ENCODE data around the genes MS4A3, MS4A6E, CD6 and SYT7.

DNA sequence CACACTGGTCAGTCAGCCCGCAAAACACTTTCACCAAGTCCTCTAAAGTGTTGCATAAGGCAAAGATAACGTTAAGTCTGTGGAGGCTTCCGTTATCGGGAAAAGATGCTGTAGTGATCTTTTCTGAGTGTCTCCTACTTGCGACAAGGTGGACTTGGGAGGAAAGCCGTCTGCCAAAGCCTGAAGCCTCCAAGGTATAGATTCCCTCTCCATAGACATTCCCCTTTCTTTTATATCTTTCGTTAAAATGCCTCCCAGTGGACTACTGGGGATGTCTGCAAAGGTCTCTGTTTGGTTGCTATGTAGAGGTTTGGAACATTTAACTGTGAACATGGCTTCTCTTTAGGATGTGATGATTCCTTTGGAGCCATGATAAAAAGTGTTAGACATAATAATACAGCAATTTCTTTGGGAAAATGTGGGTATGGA is at the start of gene MS4A3:
MS4A3 (plus strand) TSS at position 119 of the 429 bp plus-strand sequence.
- RAMPAGE, long total RNA: no peak
- RRBS: no CpG with 5 or more reads among the region's 7 CpGs

- RAMPAGE, long total RNA: no peak
- RRBS: no CpG with 5 or more reads among the region's 1 CpG
Observed at GRCh38 chr11:60327060-60327383, at the start of gene MS4A6E. TSS of gene MS4A6E (plus strand) at chr11:60327255.

DNA sequence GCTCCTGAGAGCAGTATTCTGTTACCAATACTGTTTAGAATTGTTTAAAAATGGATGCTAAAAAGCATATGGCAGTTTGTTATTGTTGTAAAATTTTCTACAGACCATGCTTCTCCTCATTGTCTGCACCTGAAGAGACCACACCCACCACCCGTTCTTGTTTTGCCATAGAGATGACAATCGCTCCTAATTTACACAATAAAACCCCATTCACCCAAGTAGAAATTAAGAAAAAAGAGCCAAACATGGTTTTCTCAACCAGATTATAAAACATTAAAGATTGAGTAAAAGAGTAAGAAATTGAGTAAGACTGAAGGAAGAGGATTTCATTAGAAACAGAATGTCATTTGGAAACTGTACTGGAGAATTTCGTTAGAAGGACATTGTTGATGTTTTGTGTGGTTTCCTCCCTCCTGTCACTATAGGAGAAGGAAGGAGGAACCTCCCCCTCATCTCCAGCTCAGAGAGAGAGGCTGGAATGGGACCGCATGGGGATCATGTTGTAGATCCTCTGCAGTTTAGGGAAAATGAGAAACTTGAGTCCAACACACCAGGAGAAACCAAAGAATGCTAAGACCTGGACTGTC is 14.3 kb upstream of the MS4A7 start:
- RAMPAGE, long total RNA: no peak
- RRBS: no CpG with 5 or more reads among the region's 4 CpGs

GRCh38 chr11:60366951-60367477 is 11.3 kb upstream of the MS4A7 start:
- RAMPAGE, long total RNA: no peak
- RRBS: no CpG with 5 or more reads among the region's 2 CpGs

GRCh38 chr11:60459205-60459811 is 3.7 kb downstream of the MS4A1 start:
- RAMPAGE, long total RNA: no peak
- RRBS: no CpG with 5 or more reads among the region's 4 CpGs

- RAMPAGE, long total RNA: no peak
- RRBS: no CpG with 5 or more reads among the region's 3 CpGs
Observed at GRCh38 chr11:60594306-60594526, 79.0 kb downstream of the MS4A13 start.

DNA sequence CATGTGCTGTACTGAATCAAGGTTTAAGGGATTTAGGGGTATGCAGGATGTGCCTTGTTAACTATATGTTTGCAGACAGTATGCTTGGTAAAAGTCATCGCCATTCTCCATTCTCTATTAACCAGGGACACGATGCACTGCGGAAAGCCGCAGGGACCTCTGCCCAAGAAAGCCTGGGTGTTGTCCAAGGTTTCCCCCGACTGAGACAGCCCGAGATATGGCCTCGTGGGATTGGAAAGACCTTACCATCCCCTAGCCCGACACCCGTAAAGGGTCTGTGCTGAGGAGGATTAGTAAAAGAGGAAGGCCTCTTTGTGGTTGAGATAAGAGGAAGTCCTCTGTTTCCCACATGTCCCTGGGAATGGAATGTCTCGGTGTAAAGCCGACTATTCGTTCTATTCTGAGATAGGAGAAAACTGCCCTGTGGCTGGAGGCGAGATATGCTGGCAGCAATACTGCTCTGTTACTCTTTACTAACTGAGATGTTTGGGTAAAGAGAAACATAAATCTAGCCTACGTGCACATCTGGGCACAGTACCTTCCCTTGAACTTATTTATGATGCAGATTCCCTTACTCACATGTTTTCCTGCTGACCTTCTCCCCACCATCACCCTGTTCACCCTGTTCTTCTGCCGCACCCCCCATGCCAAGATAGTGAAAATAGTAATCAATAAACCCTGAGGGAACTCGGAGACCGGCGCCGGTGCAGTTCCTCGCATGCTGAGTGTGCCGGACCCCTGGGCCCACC is 2.8 kb downstream of the MS4A15 start:
- RAMPAGE, long total RNA: no peak
- RRBS: no CpG with 5 or more reads among the region's 21 CpGs

- RAMPAGE, long total RNA: no peak
- RRBS: no CpG with 5 or more reads among the region's 3 CpGs
Observed at GRCh38 chr11:60763201-60763455, 6.5 kb downstream of the MS4A15 start.

DNA sequence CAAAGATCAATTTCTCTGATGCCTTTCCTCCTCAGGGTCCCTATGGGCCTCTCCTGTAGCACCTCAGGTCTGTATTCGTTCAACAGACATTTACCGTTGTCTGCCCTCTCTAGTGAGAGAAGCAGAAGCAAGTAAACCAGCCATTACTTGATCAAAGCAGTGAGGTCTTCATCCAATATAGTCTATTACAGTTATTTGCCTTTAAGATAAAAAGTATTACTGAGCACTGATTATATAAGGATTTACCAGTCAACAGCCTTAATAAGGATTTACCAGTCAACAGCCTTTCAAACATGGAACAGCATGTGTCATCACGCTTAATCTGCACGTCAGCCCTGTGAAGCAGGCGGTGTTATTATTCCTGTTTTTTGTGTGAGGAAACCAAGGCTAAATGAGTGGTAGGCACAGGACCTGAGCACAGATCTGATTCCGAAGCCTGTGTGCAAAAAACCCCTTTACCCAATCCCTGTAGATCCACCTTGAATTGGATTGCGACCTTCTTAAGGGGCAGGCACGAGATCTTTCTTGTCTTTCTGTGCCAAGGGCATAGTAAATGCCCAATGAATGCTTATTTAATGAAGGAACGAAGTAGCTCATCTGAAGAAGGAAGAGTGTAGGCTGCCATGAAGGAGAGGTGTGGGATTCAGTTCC is 1.3 kb downstream of the CCDC86 start:
- RAMPAGE, long total RNA: no peak
- RRBS: no CpG with 5 or more reads among the region's 9 CpGs

DNA sequence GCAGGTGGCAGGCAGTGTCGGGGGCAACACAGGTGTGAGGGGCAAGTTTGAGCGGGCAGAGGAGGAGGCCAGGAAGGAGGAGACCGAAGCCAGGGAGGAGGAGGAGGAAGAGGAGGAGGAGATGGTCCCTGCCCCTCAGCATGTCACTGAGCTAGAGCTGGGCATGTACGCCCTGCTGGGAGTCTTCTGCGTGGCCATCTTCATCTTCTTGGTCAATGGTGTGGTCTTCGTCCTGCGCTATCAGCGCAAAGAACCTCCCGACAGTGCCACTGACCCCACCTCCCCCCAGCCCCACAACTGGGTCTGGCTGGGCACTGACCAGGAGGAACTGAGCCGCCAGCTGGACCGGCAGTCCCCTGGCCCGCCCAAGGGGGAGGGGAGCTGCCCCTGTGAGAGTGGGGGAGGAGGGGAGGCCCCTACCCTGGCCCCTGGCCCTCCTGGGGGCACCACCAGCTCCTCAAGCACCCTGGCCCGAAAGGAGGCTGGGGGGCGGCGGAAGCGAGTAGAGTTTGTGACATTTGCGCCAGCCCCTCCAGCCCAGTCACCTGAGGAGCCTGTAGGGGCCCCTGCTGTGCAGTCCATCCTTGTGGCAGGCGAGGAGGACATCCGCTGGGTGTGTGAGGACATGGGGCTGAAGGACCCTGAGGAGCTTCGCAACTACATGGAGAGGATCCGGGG is 12.1 kb downstream of the TMEM132A start:
- RAMPAGE, long total RNA: no peak
- RRBS: no CpG with 5 or more reads among the region's 21 CpGs

DNA sequence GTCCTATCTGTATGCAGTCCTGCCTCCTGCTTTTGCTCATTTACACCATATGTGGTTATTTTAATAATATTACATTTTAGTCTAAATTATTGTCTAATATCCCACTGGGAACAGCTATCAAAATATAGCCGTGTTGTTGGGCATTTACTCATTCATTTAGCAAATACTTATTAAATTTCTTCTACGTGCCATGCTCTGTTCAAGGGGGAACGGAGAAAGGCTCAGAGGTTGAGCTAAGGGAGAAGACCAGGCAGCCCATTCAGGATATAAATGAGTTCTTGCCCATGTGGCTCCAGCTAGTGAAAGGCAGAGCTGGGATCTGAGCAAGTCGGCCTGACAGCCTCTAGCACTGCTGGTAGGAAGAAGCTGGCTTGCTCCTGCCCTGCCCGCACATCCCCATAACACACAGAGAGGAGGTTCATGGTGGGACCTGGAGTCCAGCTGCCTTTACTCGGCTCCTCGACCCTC is 2.1 kb downstream of the SLC15A3 start:
- RAMPAGE, long total RNA: no peak
- RRBS: no CpG with 5 or more reads among the region's 7 CpGs

DNA sequence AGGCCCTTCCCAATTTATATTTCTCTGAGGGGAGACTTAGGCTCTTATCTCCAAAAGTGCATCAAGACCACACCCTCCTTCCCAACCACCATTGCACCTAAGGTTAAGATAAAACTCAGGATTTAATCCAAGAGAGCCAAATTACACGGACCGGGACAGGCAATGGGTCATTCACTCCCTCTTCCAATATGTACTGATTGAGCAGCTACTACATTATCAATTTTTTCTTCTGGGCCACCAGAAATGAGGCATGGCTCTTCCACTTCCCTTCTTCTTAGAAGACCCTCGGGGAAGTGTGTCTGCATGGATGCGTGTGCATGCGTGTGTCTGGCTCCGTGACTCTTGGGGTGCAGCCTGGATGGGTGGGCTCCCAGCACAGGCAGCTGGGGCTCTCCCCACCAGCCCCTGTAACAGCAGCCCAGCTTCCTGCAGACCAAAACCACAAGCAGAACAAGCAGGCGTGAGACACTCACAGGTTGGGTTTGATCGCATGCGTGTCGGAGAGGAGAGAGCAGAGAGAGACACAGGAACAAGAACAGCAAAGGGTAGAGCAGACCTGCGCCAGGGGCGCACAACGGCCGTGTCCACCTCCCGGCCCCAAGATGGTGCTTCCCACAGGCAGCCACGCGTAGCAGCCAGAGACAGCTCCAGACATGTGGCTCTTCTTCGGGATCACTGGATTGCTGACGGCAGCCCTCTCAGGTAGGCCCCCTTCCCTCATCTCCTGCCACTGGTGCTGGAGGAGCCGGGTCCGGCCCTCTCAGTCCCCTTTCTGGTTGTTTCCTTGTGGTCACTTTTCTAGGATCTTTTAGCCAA is at the start of gene CD6:
CD6 (plus strand) TSS at position 468 of the 816 bp plus-strand sequence.
- RAMPAGE, long total RNA: no peak
- RRBS: no CpG with 5 or more reads among the region's 21 CpGs

GRCh38 chr11:61080105-61080402 is 22.2 kb upstream of the CD5 start:
- RAMPAGE, long total RNA: no peak
- RRBS: no CpG with 5 or more reads among the region's 2 CpGs

- RAMPAGE, long total RNA: no peak
- RRBS: no CpG with 5 or more reads among the region's 2 CpGs
Observed at GRCh38 chr11:61114389-61114817, 12.1 kb downstream of the CD5 start.

- RAMPAGE, long total RNA: no peak
- RRBS: no CpG with 5 or more reads among the region's 5 CpGs
Observed at GRCh38 chr11:61127533-61127993, 25.3 kb downstream of the CD5 start.

DNA sequence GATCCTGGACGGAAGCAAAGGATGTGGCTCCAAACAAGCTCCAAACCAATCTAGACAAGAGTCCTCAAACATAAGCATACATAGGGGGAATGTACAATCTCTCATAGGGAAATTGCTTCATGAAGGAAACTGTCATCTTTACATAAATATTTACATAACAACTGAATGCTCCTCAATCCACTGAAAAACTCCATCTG is 11.7 kb downstream of the VPS37C start:
- RAMPAGE, long total RNA: no peak
- RRBS: no CpG with 5 or more reads among the region's 1 CpG

DNA sequence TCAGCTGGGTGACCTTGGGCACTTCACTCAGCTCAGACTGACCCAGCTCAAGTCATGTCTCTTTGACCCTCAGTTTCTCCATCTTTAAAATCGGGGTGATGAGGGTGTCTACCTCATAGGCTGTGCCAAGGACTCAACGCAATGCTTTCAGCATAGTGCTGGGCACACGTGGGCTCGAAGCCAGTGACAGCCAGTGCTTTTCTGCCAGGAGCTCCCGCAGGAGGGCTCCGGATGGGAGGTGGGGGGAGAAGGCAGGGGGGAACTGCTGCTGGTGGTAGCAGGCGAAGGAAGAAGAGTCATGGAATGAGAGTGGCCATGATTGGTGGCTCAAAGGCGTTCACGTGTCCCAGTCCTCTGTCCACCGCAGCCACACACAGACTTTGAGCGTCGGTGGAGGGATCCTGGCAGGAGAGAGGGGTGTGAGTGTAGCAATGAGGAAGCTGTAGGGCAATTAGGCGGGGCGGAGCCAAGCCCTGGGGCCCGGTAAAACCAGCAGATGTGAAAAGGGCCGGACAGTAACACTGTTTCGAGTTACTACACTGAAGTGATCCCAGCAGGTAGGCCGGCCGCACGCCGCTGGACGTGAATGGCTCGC is 661 bp upstream of the LRRC10B start:
- RAMPAGE, long total RNA: no peak
- RRBS: no CpG with 5 or more reads among the region's 23 CpGs

DNA sequence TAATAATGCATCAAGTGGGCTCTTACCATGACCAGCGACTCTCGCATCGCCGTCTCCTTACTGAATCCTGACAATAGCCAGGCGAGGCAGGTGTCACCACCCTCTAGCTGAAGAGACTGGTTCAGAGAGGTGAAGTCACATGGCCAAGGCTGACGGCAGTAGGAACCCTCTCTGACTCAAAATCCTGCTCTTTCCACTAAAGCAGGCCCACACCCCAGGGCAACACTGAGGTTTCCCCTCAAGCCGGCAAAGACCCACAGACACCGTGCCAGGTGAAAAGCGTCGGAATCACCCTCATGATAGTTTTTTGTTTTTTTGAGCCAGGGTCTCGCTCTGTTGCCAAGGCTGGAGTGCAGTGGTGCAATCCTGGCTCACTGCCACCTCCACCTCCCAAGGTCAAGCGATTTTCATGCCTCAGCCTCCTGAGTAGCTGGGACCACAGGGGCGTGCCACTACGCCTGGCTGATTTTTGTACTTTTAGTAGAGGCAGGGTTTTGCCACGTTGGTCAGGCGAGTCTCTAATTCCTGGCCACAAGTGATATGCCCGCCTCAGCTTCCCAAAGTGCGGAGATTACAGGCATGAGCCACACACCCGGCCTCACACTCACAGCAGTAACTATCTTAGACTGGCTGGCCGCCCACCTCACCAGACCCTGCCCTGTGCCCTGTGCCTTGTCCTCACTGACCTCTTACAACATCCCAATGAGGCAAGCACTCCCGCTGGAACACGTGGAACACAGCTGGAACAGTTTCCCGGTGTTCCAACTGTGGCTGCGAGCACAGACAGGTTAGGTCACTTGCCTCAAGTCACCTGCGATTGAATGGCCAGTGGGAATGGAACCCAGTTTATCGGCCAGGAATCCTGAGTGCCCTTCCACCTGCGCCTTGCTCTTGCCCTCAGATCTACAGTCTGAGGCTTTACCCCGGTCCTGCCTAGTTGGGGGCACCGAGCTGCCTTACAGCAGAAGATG is 21.1 kb downstream of the LRRC10B start:
- RAMPAGE, long total RNA: no peak
- RRBS: no CpG with 5 or more reads among the region's 29 CpGs

DNA sequence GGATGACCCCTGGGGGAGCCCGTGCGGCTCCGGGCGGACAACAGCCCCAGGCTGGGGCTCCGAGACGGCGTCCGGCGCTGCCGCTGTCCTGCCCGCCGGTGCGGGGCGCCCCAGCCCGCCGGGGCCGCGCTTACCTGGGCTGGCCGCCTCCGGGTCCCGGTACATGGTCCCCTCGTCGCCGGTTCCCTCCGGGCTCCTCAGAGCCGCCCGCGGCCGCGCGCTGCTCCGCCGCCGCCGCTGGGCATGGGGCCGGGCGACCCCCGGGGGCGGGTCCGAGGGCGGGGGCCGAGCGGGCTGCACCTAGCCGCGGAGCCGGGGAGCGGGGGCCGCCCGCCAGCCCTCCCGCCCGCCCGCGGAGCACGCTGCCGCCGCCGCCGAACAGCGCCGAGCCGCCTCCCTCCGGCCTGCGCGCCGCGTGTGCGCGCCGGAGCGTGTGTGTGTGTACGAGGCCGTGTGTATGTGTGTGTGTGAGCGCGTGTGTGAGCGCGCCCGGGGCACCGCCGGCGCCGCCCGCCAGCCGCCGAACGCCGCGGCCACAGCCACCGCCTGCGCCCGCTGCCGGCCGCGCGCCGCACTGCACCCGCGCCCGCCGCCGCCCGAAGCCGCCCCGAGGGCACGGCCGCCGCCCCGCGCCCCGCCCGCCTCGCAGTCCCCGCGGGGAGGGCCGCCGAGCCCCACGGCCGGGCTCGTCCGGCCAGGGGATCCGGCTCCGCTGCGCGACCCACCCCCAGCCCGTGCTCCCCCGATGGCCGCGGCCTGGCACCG is at the start of gene SYT7:
SYT7 (minus strand) TSS at position 421 of the 765 bp plus-strand sequence.
- RAMPAGE, long total RNA: no peak
- RRBS: 2% methylated on average over 65 of the region's 128 CpGs

DNA sequence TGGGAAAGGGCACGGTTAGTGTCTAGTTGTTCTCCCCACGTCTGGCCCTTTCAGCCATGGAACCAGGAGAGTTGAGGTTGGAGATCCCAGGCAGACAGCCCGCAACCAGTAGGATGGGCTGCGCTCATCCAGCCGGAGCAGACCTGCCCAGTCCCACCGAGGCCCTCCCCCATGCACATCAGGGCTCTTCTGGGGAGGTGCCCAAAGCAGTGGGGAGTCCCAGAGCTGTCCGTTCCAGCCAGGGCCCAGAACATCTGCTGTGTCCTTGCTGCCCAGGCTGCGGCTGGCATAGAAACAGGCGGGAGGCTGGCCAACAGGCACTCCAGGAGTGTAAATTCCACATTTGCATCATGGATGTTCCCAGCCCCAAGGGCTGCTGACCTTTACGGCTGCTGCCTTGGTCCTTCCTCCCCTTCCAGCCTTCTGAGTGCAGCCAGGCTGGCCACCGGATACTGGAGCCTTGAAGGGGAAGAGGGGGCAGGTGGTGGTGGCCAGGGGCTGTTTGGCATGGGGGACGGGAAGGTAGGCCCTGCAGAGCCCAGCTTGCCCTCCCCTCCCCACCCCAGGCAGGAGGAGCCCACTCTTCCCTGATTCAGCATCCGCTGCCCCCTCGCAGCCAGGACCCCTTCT is 30.1 kb upstream of the SYT7 start:
- RAMPAGE, long total RNA: no peak
- RRBS: no CpG with 5 or more reads among the region's 14 CpGs